Subcutaneous adipose tissue (tissue), 3 donors: ENCODE data around the gene TIMM17A.

DNA sequence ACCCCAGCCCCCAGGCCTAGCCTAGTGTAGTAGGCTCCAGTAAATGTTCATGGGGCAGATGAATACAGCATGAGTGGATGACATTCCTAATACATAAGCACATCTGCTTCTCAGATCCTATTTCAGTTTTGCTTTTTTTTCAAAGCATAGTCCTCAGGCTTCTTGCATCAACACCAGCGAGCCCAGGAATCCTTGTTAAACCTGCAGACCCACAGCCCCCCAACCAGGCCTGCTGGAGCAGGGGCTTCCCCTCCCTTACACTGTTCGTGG is 6.7 kb upstream of the TNNT2 start:
- PRO-cap, result no peak
- RAMPAGE, long total RNA, 3 experiments, result no peak in any of the 3 experiments

GRCh38 chr1:201466230-201467145 is 2.5 kb downstream of the PHLDA3 start:
- PRO-cap, result bidirectional peak, plus-strand start at chr1:201466787, minus-strand start at chr1:201466637
- RAMPAGE, long total RNA, 3 experiments, result no peak in any of the 3 experiments

- PRO-cap, result bidirectional peak, plus-strand start at chr1:201496195, minus-strand start at chr1:201495987
- RAMPAGE, long total RNA, 3 experiments, result no peak in any of the 3 experiments
Observed at GRCh38 chr1:201495457-201496635, 11.1 kb downstream of the CSRP1 start.

- PRO-cap, result bidirectional peak, plus-strand start at chr1:201536013, minus-strand start at chr1:201535841
- RAMPAGE, long total RNA, 3 experiments, result no peak in any of the 3 experiments
Observed at GRCh38 chr1:201535506-201536111, 3.3 kb upstream of the NAV1 start.

DNA sequence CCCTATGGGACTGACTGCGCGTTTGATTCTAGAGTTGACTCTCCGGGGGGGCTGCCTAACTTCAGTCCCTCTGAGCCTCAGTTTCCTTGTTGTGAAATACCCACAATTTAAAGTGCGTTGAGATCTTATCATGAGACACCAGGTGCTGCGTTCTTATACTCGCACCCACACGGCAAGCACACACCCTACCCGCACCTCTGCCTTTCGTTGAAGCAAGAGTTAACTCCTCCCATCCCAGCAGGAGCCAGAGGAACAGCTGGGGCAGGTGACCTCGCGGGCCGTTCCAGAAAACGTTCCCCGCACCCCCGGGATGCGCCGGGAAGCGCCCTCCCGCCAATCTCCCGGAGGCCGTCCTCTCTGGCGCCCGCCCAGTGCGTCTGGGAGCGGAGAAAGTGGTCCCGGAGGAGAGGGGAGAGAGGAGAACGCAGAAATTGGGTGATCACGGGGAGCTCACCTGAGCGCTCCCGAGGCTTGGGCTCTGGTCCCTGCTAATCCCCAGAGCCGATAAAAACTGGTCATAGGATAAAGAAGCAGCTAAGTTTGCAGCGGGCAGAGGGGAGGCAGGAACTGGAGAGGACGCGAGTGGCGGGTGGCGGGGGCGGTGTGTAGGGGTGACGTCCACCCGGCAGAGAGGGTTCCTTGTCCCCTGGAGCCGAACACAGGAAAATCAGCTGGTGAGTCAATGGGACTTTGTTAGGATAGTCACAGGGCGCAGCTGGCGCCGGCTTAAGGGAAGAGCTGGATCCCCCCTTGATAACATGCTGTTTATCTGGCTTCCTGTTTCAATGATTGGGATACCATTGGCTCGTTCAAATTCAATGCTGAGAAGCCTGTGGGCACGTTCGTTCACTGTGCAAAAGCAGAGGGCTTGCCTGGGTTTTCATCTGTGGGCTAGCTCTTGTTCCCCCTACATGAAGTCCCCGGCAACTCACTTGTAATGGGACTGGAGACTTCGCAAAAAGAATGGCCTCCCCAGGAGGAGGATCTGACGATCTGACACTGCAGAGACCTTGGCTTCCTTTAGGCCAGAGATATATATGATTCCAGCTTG is 963 bp downstream of the NAV1 start:
- PRO-cap, result bidirectional peak, plus-strand start at position 693 of the sequence, minus-strand start at position 496 of the sequence
- RAMPAGE, long total RNA, 3 experiments, result no peak in any of the 3 experiments

- PRO-cap, result no peak
- RAMPAGE, long total RNA, 3 experiments, result no peak in any of the 3 experiments
Observed at GRCh38 chr1:201551741-201552349, 12.9 kb downstream of the NAV1 start.

GRCh38 chr1:201602653-201603406 is 63.9 kb downstream of the NAV1 start:
- PRO-cap, result no peak
- RAMPAGE, long total RNA, 3 experiments, result no peak in any of the 3 experiments

GRCh38 chr1:201724577-201724967 is 104.4 kb upstream of the IPO9 start:
- PRO-cap, result no peak
- RAMPAGE, long total RNA, 3 experiments, result no peak in any of the 3 experiments

DNA sequence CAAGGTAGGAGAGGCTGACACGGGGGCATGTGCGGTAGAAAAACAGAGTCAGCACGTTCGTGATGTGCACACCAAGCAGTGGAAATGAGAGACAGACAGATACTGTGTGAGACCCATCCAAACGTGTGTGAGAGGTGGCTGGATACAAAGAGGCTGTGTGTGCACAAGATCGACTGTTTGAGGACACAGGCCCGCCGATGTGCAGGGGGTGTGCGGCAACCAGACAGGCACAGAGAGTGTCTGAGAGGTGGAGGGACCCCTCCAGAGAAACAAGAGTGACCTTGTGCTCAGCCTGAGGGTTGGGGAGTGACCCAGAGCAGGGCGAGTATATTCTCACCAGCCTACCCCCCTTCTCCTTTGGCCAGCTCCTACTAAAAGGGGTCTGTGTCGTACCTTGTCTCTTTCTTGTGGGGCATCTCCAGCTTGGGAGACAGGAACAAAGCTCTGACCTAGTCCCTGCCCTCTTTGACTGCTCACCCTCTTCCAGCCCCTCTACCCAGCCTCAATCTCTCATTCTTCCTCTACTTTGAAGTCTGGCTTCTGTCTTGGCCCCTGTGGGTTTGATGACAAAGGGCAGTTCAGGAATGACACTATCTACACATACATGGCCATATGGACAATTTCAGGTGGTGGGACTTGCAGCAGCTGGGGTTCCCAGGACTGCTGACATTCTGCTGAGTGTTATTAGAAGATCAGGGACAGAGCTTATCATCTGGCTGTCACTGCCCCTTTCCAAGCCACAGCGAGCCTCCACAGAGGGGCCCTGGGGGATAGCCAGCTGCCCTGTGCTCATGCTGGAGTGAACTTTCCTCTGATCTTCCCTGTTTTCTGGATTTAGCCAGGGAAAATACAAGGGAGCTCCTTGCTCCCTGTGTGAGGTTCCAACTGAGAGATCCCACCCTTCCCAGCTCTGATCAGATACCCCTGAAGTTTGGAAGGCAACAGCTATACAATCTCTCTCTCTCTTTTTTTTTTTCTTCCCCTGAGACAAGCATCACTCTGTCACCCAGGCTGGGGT is 97.5 kb upstream of the IPO9 start:
- PRO-cap, result unidirectional peak, minus-strand start at position 673 of the sequence
- RAMPAGE, long total RNA, 3 experiments, result no peak in any of the 3 experiments

- PRO-cap, result no peak
- RAMPAGE, long total RNA, 3 experiments, result no peak in any of the 3 experiments
Observed at GRCh38 chr1:201753617-201754884, 74.9 kb upstream of the IPO9 start.

- PRO-cap, result bidirectional peak, plus-strand start at chr1:201955515, minus-strand start at chr1:201955299
- RAMPAGE, long total RNA, 3 experiments, result start-site peak on the plus strand in 3 of 3 experiments, at chr1:201955505-201955524 at its widest, 51 to 258 reads per replicate
Observed at GRCh38 chr1:201955123-201955610, at the start of gene TIMM17A. TSS of gene TIMM17A (plus strand) at chr1:201955503.

- PRO-cap, result no peak
- RAMPAGE, long total RNA, 3 experiments, result no peak in any of the 3 experiments
Observed at GRCh38 chr1:201970644-201971446, 11.6 kb upstream of the RNPEP start.

DNA sequence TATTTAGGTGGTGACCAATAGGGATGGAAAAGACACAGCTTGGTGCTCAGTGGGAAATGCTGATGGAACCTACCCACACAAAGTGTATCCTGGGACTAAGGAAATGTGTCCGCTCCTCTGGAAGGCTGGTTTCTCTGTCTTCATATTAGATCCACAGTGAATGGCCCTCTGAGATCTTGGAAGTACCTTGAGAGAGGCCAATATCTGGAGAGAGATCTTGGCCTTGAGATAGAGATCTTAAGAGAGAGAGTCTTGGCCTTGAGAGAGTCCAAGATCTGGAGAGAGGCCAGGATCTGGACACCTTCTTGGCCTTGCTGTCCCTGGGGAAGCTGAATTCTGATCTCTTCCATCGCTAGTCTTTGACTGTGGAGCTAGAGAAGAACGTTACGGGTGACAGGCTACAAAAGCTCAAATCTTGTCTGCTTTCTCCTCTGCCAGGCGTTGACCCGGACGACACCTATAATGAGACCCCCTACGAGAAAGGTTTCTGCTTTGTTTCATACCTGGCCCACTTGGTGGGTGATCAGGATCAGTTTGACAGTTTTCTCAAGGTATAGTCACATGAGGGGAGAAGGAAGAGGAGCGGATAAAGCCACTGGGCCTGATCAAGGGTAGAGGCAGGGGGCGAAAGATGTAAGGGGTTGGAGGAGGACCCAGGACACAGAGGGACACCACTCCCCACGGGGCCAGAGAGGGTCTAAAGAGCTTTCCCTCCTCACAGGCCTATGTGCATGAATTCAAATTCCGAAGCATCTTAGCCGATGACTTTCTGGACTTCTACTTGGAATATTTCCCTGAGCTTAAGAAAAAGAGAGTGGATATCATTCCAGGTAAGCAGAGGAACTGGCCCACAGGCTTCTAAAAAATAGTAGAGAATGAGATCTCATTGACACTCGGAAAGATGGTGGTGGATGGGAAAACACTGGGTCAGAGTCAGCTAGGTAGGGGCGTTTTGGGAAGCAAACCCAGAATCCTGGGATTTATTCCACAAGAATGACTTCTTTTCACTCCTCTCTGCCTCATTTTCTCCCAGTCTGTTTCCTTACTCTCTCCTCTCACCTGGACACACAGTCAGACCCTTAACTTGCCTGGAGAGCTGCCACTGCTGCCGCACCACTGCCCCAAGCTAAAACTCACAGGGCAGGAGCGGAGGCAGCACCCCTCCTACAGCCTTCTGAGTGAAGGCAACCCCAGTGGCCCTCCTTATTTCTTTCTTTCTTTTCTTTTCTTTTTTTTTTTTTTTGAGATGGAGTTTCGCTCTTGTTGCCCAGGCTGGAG is 9.0 kb upstream of the ELF3 start:
- PRO-cap, result no peak
- RAMPAGE, long total RNA, 3 experiments, result no peak in any of the 3 experiments

DNA sequence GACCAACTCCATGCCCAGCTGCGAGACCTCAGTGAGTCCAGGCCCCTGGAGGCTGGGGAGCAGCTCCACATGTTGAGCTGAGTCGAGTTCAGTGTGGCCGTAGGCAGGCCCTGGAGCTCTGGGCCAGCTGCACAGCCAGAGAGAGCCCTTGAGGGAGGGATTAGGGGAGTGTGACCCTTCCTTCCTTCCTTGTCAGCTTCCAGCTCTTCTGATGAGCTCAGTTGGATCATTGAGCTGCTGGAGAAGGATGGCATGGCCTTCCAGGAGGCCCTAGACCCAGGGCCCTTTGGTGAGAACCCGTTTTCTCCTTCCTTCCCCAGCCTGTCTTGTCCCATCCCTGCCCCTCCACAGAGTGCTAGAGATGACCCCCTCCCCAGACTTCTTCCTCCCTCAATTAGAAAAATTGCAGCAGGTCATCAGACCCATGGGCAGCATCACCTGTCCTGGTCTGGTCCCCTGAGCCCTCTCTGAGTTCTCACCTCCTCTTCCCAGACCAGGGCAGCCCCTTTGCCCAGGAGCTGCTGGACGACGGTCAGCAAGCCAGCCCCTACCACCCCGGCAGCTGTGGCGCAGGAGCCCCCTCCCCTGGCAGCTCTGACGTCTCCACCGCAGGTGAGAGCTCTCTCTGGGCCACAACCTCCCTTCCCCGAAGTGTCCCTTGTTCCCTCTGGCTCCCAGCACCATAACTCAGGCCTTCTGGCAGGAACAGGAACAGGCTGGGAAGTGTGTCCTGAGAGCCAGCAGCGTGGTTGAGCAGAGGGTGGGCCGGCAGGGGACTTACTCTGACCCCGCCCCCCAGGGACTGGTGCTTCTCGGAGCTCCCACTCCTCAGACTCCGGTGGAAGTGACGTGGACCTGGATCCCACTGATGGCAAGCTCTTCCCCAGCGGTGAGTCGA is 2.0 kb downstream of the ELF3 start:
- PRO-cap, result no peak
- RAMPAGE, long total RNA, 3 experiments, result no peak in any of the 3 experiments

DNA sequence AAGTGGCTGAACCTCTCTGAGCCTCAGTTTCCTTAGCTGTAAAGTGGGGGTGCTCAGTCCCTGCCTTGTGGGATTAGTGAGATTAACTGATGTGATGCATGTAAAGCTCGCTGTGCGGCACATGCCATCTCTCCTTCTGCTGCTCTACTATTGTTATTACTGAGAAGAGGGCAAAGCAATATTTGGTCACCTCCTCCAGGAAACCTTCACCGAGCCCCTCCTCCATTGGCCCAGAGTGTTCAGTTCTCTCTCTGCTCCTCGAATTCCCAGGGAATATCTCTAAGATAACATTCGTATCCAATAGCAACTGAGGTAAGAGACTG is 31.7 kb downstream of the ELF3 start:
- PRO-cap, result no peak
- RAMPAGE, long total RNA, 3 experiments, result no peak in any of the 3 experiments

DNA sequence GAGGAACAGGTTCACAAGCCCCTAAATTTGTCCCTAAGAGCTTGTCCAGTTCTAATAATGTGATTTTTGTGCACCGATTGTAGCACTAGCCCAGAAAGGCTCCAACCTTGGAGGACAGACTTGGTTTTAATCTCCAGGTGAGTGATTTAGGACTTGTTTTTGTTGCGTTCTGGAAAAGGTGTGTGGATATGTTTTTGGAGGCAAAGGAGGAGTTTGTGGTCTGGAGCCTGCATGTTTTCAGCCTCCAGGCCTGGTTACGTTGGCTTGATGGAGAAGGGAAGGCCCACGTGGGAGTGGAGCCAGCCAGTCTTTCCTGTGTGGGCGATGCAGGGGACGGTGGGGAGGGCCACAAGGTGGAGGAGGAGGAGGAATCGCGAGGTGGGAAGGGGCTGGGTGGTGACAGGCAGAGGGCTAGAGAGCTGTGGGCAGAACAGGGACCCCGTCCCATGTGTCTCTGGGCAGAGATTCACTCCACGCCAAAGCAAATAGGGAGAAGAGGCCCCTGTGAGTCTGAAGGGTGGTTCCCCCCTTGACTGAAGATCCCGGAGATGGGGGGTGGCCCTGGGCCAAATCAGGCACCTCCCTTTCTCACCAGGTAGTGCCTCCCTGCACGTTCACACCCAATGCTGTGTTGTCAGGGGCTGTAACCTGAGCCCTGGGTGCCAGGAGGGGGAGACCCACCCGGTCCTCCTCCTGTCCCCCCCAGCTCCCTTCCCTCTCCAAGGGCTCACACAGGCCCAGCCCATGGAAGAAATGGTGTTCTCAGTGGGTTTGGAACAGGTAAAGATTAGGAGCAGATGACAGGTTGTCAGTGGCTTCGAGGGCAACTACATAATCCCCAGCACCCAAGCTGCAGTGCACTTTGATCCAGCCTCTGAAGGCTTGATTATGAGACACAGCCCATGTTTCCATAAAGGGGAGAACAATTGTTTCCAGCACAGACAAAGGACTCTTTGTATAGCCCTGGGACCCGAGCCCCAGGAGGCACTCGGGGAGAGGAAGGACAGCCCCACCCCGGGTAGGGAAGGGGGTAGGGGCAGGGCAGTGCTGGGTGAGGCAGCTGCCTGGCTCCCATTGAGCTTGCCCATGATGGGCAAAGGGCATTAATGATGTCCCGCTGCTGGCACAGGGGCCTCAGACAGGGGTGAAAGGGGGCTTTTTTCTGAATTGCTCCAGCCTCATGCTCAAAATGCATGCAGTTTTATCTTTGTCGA is 37.8 kb upstream of the GPR37L1 start:
- PRO-cap, result no peak
- RAMPAGE, long total RNA, 3 experiments, result no peak in any of the 3 experiments

GRCh38 chr1:202086592-202087412 is 35.9 kb upstream of the GPR37L1 start:
- PRO-cap, result no peak
- RAMPAGE, long total RNA, 3 experiments, result no peak in any of the 3 experiments

DNA sequence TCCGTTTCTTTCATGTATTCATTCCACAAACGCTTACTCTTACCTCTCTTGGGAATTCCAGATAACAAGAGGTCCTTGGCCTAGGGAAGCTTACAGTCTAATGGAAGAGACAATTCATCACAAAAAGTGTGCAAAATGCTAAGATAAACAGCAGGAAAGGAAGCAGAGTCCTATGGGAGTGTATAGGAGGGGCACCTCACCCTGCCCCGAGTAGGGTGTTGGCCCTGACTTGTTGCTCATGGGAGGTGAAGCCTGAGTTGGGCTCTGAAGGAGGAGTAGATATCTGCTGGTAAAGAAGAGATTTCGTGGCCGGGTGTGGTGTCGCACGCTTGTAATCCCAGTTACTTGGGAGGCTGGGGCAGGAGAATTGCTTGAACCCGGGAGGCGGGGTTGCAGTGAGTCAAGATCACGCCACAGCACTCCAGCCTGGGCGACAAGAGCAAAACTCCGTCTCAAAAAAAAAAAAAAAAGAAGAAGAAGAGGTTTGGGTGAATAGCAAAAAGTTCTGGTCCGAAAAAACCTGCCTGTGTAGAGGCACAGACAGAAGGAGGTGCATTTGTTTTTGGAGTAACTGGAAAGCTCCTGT is 18.6 kb upstream of the GPR37L1 start:
- PRO-cap, result no peak
- RAMPAGE, long total RNA, 3 experiments, result no peak in any of the 3 experiments

- PRO-cap, result no peak
- RAMPAGE, long total RNA, 3 experiments, result no peak in any of the 3 experiments
Observed at GRCh38 chr1:202107161-202107689, 15.5 kb upstream of the GPR37L1 start.

DNA sequence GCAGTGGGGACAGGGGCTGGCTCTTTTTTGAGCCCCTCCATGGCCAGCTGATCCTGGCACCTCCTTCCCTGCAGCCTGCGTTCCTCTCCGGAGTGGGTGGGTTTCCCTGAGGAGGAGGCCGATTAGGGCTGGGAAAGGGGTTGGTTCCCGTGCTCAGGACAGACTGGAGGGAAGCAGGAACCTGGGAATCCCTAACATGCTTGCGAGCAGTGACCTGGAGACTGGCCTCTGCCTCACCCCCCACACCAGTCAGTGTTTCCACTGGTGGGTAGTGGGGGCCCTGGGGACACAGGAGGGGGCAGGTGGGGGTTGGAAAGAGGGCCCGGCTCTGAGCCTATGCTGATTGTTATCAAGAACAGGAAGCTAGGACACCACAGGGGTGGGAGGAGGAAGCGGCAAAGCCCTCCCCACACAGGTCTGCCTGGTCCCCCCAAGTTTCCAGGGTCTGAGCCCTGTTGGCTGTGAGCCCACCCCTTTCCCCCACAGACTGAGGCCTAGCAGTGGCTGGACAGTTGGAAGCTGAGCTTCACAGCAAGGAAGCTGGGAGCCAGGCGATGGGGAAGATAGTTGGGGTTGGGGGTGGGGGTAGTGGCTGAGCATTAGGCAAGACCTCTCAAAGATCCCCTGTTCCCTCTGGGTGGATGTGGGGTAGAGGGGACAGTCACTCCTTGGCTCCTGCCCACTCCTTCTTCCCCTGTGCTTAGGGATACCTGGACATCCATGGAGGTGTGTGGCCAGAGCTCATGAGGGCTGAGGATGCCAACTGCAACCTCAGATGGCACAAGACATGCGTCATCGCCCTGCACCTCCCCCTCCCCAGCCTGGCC is 1.7 kb upstream of the PTPN7 start:
- PRO-cap, result no peak
- RAMPAGE, long total RNA, 3 experiments, result no peak in any of the 3 experiments